Osteocyte (in vitro differentiated cells): ENCODE measurements around the genes SAMD7, SKIL and TNIK.

- PRO-cap: no peak
These were observed 179.8 kb downstream of the MECOM start for GRCh38 chr3:169483651-169484217.

DNA sequence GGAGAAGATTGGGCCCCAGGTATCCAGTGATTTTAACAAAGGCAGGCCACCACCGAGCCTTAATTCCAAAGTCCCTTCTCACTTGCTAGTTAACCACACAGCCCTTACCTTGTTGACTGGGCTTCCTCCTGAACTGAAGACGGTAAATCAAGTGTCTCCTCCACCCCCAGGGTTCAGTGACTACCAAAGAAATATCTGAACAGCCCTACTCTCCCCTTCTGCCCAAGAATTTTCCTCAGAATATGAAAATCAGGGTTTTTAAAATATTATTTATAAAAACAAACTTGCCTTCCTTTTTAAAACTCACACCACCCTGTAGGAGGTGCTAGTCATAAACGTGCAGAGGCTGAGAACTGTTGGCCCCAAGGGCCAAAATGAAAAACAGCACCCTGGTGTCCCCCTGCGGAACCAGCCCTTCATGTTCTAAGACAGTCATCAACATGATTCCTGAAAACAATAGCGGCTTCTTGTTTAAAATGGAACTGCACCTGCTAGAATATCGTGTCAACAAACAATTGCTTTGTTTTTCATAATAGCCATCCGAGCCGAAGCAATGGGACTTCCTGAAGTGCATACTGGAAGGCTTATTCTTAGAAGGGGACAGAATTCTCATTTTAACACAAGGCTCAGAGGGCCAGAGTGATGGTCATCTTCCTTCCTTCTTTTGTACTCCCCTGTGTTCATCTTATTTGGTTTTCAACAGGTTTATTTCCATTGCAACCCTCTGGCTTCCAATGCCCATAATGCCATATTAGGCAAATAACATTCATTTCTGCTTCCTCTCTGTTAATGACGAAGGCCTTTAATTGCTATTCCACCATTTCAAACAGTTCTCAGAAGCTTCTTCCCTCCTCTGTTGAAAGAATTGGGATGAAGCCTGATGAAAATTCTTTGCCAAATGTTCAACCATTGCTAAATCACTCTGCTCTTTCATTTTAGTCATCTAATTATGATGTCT is 43.7 kb downstream of the MECOM start:
- PRO-cap: no peak

- PRO-cap: no peak
These were observed 4.7 kb upstream of the MECOM start for GRCh38 chr3:169667806-169669019.

DNA sequence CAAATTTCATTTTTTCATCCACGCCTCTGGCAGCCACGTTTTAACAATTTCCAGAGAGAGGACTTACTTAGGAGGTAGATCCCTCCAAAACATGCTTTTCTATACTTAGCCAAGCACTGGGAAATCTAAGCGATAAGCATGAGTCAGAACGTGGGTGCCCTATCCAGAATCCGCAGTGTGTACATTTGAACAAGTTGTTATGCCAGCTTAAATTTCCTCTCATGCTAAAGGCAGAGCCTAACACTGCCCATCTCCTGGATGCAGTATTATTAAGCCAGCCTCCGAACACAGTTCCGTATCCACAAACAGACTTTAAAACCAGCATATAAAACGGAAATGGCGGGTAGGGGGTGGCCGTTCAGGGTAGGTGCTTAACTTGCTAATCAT is 1.1 kb upstream of the LRRIQ4 start:
- PRO-cap: unidirectional peak, plus-strand start at position 324 of the sequence

GRCh38 chr3:169911162-169911705 is at the start of gene SAMD7:
Gene SAMD7 (plus strand): TSS chr3:169911572.
- PRO-cap: no peak

DNA sequence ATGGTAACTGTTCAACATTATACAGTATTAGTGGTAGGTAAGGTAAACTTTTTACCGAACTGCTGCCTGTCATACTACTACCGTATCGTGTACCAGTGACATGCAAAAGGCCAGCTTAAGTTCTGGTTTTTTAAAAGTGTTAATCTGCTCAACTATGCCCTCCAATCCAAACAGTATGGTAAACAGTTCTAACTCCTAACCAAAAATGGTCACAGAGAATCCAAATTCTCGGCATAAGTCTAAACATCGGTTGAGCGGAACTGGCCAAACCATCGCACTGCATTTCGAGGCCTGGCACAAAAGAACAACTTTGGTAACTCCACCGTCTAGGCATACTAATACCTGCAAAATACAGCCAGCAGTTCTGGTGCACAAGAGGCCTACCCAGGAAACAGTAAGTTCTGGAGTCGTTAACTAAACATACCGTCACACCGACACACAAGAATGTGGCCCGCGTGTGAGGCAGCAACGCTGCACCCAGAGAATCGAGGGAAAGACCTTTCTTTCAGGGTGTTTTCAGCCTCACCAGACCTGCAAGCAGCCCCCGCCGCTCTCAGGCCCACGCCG is 836 bp downstream of the PHC3 start:
- PRO-cap: bidirectional peak, plus-strand start at position 45 of the sequence, minus-strand start outside the sequence; unidirectional peak, plus-strand start at position 234 of the sequence

DNA sequence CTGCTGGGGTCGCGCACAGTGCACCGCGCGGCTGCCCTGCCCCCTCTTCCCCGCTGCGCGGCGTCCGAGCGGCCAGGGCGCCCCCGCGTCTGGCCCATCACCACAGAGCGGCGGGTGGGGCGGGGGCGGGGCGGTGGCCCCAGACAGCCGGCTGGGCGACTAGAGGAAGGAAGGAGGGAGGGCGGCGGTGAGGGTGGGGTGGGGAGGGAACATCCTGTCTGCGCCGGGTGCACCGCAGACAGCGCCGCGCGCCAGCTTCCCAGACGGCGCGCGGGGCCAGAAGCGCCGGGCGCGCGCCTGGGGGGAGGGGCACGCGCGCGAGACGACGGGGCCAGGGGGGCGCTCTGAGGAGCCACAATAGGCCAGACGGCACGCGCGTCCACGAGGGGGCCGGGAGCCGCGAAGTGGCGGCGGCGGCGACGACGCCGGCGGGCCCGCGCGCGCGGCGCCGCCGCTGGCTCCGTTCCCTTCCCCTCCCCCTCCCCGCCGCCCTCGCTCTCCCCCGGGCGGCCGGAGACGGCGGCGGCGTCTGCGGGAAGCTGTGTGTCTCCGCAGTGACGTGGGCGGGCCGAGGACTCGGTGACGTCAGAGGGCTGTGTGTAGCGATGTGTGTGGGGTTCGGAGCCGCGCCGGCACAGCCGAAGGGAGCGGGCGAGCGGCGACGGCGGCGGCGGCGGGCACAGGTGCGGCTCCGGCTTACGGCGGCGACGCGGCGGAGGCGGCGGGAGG is at the start of gene SKIL:
TSS of gene SKIL (plus strand) at position 635 of the 729 bp plus-strand sequence.
- PRO-cap: bidirectional peak, plus-strand start at position 262 of the sequence, minus-strand start at position 91 of the sequence; bidirectional peak, plus-strand start at position 635 of the sequence, minus-strand start at position 533 of the sequence

- PRO-cap: no peak
These were observed 27.7 kb upstream of the CLDN11 start for GRCh38 chr3:170390987-170391360.

DNA sequence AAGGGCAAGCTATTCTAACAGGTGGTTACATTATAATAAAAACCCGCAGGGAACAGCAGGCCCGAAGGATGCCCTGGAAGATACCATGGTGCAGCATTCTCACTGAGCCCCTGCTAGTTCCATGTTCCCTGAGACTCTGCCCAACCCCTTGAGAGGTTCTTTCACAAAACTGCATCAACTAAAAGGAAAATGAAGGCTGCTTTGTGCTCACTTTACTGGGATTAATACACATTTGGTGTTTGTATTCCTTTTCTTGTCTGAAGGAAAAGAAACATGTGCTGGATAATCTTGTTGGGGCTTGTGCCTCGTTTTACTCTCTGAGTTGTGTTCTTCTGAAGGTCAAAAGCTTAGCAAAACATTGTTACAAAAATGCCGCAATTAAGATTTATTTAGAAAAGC is 56.2 kb downstream of the CLDN11 start:
- PRO-cap: no peak

DNA sequence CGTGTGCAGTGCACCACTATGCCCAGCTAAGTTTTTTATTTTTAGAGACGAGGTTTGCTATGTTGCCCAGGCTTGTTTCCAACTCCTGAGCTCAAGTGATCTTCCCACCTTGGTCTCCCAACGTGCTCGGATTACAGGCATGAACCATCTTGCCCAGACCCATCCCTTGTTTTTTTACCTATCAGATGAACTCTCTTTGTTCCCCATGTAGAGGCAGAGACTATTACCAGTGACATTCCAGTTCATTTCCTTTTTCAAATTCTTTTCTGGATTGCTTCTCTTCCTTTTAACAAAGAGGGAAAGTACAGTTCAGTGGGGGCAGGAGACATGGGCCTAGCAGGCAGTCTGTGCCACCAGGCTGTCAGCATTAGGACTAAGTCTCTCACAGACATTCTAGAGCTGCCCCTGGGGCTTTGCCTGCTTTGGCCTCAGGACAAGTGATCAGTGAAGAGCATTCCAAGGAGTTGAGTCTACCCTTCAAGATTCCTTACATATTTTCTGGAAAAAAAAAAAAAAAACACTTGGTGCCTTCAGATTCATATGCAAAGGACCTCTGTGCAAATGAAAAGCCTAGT is 103.5 kb upstream of the SLC7A14 start:
- PRO-cap: no peak

DNA sequence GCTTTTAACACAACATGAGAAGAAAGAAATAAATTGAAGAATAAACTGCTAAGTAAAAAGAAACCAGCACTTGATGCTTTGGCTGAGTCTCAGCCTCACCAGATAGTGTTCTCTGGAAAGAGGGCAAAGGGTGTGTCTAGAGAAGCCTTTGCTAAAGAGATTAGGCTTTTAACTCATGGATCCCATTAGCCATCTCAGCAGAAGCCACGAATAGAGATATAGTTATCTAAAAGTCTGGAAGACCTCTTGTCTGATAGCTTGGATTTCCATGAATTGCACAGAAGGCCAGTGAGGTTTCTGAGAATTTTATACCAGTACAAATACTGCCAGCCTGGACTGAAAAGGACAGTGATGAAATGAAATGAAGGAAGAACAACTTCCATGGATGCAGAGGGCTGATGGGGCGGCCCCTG is 91.4 kb downstream of the RPL22L1 start:
- PRO-cap: no peak

DNA sequence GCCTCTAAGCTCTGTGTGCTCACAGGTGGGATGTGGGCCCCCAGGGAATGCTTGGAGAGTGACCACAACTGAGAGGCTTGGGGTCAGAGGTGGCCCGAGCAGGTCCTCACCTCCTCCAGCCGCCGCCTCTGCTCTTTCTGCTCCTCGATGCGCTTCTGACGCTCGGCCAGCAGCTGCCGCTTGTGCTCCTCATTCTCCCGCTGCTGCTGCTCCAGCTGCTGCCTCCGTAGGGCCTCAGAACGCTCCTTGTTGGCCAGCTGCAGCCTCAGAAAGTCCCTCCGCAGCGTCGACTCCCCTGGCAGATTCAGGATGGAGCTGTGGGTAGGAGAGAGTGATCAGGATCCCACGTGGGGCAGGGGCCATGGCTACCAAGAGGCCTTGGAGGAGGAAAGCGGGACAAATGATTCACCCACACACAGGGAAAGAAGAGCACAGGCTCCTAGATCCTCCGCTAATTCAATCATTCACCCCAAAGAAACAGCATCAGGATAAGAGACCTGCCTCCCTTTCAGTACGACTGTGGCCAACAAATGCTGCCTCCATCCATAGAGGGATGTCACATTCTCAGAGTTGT is 130.9 kb upstream of the SLC2A2 start:
- PRO-cap: no peak

DNA sequence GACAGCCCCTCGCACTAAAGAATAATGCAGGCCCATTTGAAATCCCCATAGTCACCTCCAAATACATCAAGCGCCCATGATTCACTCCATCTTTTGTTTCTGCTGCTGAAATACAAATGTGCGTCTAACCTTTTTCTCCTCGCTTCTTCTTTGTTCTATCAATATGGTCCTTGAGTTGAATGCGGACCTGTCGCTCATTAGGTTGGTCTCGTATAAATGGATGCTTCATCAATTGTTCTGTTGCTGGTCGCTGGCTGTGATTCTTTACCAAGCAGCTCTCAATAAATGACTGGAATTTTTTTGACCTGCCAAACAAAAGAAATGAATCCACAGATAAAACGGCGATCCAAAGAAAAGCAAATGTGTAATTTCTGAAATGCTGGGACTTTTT is 140.4 kb upstream of the SLC2A2 start:
- PRO-cap: no peak

- PRO-cap: no peak
These were observed 164.2 kb downstream of the TNIK start for GRCh38 chr3:171295979-171296381.

DNA sequence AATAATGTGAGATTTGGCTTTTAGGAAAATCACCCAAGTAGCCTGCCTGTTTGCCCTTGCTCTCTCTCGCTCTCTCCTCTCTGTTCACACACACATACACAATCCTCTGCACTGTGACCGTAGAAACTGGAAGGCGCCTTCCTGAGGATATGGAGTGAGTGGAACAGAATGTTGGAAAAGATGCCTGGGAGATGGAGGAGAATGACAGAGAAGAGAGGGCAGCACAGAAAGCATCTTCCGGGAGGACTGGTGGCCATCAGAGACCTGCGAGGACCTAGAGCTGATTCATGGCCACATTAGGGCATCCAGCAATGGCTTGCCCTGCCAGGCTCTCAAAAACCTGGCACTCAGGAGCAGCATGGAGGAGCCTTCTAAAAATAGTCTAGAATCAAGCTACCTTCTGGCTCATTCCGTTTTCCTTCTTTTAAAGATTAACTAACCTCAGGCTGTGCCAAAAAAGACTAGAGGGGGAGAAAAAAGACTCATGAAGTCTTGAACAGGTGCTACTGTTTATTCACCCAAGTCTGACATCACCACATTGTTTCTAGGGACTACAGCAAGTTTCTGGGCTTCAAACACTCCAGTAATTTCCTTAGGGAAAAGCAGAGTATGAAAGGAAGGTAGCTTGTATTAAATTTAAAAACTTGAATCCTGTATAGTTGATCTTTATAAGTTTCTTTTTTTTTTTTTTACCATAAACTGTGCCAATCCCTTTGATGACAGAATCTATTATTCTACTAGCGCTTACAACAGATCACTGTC is 125.8 kb downstream of the TNIK start:
- PRO-cap: no peak

- PRO-cap: bidirectional peak, plus-strand start at chr3:171460504, minus-strand start at chr3:171460322
These were observed at the start of gene TNIK for GRCh38 chr3:171459918-171460654. Gene TNIK (minus strand): TSS chr3:171460405.

- PRO-cap: no peak
These were observed 63.9 kb upstream of the TNIK start for GRCh38 chr3:171524167-171524460.

DNA sequence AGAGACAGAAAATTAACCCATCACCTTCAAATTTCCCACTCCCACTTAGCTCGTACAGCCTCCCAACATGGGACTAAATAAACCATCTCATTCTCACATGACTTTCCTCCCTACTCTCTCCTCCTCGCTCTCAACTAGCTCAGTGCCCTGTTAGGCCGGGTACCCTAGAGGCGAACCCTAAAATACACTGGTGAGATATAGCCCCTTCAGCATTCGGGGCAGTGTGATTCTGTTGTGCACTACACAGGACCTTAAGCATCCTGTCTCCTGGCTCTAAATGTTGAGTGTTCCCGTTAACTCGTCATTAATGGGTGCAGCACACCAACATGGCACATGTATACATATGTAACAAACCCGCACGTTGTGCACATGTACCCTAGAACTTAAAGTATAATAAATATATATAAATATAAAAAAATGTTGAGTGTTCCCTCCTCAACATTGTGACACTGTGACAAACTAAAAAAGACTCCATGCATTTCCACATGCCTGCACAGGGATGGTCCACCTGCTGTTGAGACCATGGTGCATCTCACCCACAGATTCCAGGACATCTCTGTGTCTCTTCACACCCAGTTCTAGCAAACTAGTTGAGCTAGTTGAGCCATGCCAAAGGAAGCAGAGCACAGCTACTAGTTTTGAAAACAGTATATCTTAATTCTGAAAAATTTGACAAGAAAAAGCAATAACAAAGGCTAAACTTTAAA is 85.3 kb downstream of the PLD1 start:
- PRO-cap: no peak

DNA sequence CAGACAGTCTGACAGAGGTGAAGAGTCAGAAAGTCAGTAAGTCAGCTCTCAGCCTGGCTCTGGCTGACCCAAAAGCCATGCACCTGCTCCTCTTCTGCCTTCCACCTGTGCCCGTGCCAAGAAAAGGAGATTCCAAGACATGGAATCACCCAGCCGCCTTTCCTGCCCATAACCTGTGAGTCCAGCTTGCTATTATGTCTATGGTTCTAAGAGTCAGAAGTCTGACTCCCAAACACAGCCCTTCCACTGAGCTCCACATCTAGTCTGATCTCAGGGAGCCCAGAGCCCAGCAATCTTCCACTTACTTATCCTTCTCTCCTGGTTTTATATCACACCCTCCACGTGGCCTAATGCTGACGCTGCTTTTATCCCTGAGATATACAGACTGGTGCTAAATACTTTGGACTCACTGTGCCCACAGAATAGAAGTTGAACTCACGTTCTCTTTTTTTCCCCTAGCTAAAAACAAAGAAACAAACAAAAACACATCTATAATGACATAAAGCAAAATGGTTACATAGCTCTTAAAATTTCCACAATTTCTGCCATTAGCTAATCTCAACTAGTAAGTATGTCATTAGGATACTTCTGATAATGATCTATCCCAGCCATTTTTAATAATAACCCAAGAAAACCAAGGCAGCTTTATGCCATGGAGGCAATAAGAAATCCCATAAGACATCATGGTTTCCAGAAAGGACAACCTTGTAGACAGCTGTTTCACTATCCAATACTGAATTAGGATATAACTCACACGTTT is 65.9 kb downstream of the PLD1 start:
- PRO-cap: no peak

DNA sequence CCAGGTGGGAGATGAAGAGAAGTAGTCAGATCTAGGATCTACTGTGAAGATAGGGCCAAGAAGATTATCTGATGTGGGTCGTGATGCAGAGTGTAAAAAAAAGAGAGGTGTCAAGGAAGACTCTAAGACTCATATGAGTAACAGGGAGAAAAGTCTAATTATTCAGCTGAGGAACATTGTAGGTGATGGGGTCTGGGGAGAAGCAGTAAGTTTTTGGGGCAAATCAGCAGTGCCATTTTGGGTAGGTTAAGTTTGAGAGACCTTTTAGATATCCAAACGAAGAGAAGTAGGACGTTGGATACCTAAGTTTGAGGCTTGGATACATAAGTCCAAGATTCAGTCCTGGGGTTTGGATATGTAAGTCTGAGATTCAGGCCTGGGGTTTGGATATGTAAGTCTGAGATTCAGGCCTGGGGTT is 31.0 kb downstream of the PLD1 start:
- PRO-cap: no peak